M059J (cell line): ENCODE measurements around the genes GAPDH and ENO2.

- RAMPAGE, long total RNA, result no peak
Observed at GRCh38 chr12:6374285-6374819, 1.0 kb downstream of the SCNN1A start.

DNA sequence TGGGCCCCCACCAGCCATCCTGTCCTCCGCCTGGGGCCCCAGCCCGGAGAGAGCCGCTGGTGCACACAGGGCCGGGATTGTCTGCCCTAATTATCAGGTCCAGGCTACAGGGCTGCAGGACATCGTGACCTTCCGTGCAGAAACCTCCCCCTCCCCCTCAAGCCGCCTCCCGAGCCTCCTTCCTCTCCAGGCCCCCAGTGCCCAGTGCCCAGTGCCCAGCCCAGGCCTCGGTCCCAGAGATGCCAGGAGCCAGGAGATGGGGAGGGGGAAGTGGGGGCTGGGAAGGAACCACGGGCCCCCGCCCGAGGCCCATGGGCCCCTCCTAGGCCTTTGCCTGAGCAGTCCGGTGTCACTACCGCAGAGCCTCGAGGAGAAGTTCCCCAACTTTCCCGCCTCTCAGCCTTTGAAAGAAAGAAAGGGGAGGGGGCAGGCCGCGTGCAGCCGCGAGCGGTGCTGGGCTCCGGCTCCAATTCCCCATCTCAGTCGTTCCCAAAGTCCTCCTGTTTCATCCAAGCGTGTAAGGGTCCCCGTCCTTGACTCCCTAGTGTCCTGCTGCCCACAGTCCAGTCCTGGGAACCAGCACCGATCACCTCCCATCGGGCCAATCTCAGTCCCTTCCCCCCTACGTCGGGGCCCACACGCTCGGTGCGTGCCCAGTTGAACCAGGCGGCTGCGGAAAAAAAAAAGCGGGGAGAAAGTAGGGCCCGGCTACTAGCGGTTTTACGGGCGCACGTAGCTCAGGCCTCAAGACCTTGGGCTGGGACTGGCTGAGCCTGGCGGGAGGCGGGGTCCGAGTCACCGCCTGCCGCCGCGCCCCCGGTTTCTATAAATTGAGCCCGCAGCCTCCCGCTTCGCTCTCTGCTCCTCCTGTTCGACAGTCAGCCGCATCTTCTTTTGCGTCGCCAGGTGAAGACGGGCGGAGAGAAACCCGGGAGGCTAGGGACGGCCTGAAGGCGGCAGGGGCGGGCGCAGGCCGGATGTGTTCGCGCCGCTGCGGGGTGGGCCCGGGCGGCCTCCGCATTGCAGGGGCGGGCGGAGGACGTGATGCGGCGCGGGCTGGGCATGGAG, at the start of gene GAPDH:
Gene GAPDH, plus strand, starts transcription at position 854 of the 1,068 bp plus-strand sequence.
- RAMPAGE, long total RNA, result start-site peak on the plus strand centred at position 857 of the sequence, 10 bp wide, 5,669 and 114 reads in 2 replicates

- RAMPAGE, long total RNA, result no peak
Observed at GRCh38 chr12:6536858-6537443, 2.6 kb downstream of the GAPDH start.

DNA sequence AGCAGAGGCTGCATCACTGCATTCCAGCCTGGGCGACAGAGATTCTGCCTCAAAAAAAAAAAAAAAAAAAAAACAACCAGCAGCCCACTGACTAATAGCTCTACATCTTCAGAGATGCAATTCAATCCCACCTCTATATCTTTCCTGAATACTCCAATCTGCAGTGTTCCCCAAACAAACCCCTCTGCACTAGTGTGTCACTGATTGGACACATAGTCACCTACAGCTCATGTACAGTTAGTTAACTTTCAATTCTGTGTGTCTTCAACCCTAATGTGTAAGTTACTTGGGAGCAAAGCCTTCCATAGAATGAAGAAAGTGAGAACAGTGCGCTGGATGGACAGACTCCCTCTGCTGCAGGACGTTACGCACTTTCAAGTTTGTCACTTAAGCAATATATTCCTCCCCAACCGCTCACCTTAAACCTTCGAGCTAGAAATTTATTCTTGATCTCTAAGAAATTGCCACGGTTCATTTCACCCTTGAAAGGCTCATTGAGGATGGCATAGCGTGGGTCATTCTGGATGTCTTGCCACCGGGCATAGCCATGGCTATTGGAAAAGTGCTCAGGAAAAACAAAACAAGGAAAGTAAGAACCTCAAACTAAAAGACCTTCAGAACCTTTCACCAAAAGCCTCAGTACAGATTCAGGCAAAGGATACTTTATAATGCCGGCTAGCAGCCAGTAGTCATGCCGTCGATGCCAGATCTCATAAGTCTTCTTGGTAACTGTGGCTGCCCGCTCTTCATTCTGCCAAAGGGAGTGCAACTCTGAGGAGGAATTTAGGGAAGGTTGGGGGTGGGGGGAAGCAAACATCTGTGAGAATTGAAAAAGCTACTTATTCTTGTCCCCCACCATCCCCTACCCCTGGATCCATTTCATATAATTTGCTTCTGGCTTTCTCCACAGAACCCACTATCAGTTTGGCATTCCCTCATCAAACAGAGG, 9.6 kb upstream of the NOP2 start:
- RAMPAGE, long total RNA, result no peak

- RAMPAGE, long total RNA, result no peak
Observed at GRCh38 chr12:6582457-6583618, 14.7 kb upstream of the NOP2 start.

DNA sequence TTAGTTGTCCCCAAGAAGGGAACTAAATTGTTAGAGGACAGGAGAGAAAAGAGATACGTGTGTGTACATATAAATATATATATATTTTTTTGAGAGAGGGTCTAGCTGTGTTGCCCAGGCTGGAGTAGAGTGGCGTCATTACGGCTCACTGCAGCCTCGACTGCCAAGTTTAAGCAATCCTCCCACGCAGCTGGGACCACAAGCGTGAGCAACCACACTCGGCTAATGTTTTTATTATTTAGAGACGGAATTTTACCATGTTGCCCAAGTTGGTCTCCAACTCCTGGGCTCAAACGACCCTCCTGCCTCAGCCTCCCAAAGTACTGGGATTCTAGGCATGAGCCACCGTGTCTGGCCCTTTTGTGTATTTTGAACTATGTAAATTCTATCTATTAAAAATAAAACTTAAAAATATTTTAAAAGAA, 16.2 kb upstream of the NOP2 start:
- RAMPAGE, long total RNA, result no peak

DNA sequence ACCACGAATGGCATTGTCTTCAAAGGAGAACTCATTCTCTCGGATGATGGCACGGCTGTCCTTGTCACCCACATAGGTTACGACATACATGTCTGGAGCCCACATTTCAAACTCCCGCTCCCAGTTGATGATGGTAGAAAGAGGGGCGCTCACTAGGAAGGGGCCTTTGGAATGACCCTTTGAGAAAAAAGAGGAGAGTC, 13.8 kb downstream of the CHD4 start:
- RAMPAGE, long total RNA, result no peak

DNA sequence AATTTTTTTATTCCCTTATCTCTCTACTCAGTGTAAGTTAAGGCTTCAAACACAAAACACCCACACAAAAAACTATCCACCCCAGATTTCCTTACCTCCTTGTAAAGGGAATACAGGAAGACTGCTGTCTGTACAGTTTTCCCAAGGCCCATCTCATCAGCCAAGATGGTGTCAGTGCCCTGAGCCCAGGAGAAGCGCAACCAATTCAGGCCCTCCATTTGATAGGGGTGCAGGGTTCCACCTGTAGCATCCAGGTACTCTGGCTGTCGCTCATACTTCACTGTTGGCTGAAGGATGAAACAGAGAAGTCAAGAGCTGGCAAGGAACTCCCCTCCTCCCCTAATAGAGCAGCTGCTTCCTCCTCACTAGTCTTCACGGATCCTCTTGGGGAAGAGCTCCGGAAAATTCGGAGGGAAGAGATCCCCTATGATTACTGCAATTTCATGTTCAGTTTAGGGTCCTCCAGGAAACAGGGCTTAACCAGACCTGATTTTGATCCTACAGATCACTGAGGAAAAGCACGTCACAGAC, 12.8 kb downstream of the CHD4 start:
- RAMPAGE, long total RNA, result no peak

DNA sequence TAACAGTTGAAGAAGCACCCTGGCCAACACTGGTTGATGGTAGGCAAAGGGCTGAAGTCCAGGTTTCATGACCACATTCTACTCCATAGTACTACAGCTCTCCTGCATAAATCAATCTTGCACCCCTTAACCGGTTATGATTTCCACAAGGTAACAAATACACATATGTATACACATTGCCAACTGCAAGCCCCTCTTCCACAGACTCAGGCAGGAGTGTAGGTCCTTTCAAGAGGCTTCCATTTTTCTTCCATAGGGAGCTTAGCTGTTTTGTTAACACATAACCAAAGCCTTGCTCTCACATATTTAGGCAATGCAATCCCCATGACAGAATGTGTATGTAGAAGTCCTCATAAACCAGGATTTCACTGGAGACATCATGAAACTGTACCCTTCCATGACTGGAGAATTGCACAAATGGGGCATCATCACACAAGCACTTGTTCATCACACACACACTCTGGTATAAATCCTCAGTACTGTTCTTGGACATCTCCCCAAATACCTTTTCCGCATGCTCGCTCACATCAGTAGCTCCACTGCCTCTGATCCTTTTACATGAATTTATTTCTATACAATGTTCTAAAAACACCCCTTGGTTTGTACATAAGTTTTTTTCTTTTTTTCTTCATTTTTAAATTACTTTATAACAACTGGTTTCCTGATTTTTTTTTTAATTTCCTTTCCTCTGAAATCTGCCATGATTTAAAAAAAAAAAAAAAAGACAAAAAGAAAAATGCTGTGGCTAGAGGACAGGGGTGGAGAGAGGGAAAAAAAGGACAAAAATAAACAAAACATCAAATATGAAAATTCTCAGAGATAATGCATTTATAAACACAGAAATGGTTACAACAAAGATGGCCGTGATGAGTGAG, 3.2 kb upstream of the ING4 start:
- RAMPAGE, long total RNA, result no peak

- RAMPAGE, long total RNA, result no peak
Observed at GRCh38 chr12:6773450-6774527, 1.5 kb downstream of the LAG3 start.

DNA sequence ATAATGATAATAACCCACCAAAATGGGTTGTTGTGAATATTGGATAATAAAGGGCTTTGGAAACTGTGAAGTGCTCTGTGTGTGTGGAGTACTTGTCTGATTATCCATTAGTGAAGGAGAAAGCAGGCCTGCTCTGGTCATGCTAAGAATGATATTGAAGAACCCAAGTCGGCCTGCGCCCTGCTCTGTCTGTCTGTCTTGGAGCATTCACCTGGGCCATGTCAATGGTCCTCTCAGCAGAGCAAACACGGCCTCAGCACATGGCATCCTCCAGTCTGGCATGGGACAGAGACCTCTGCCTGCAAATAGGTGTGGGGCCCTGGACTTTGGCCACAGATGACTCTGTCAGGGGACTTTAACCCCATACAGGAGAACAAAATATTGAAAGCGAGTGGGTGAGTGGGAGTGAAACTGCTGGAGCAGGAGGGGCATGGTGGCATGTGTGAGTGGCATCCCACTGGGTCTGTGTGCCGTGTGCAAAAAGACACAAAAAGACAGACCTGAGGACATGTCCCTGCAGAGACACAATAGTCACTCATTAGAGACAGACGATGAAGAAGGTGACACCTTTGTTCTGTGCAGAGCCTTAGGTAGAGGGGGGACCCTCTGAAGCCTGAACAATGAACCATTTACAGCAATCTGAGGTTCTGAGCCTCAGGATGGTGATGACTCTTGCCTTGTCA, 7.3 kb downstream of the LAG3 start:
- RAMPAGE, long total RNA, result no peak

DNA sequence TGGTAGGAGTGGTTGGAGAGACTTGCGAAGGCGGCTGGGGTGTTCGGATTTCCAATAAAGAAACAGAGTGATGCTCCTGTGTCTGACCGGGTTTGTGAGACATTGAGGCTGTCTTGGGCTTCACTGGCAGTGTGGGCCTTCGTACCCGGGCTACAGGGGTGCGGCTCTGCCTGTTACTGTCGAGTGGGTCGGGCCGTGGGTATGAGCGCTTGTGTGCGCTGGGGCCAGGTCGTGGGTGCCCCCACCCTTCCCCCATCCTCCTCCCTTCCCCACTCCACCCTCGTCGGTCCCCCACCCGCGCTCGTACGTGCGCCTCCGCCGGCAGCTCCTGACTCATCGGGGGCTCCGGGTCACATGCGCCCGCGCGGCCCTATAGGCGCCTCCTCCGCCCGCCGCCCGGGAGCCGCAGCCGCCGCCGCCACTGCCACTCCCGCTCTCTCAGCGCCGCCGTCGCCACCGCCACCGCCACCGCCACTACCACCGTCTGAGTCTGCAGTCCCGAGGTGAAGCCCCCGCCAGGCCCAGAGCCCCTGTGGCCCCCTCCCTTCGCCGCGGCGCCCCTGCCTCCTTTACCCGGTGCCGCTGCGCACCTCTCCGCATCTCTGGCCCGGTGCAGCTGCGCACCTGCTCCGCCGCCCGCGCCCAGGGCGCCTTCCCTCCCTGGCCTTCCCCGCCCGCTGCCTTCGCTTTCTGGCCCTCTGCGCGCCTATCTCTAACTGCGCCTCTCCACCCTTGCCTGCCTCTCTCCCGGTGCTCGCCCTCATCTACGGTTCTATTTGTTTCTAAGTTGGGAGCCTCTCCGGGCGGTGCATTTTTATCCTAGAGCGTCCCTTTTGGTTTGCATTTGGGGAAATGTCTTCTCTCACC, at the start of gene ENO2:
Gene ENO2, plus strand, starts transcription at position 424 of the 867 bp plus-strand sequence.
- RAMPAGE, long total RNA, result no peak

- RAMPAGE, long total RNA, result no peak
Observed at GRCh38 chr12:6921896-6922442, 5.8 kb upstream of the ATN1 start.

DNA sequence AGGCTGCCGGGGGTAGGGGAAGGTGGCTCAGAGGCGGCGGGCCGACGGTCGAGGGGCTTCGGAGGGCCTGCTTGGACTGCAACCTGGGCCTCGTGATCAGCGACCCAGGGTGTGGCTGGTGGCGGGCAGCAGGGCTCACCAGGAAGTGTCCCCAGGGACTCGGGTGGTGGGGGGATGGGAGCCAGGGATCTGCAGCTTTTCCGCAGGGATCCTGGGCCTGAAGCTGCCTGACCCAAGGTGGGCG, 7.1 kb downstream of the PHB2 start:
- RAMPAGE, long total RNA, result no peak

- RAMPAGE, long total RNA, result no peak
Observed at GRCh38 chr12:6995584-6996522, 22.4 kb downstream of the LPCAT3 start.

DNA sequence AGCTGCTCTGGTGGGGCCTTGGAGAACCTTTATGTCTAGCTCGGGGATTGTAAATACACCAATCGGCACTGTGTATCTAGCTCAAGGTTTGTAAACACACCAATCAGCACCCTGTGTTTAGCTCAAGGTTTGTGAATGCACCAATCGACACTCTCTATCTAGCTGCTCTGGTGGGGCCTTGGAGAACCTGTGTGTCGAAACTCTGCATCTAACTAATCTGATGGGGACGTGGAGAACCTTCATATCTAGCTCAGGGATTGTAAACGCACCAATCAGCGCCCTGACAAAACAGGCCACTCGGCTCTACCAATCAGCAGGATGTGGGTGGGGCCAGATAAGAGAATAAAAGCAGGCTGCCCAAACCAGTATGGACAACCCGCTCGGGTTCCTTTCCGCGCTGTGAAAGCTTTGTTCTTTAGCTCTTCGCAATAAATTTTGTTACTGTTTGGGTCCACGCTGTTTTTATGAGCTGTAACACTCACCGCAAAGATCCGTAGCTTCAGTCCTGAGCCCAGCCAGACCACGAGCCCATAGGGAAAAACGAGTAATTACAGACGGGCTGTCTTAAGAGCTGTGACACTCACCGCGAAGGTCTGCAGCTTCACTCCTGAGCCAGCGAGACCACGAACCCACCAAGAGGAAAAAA, 19.8 kb upstream of the LPCAT3 start:
- RAMPAGE, long total RNA, result no peak

DNA sequence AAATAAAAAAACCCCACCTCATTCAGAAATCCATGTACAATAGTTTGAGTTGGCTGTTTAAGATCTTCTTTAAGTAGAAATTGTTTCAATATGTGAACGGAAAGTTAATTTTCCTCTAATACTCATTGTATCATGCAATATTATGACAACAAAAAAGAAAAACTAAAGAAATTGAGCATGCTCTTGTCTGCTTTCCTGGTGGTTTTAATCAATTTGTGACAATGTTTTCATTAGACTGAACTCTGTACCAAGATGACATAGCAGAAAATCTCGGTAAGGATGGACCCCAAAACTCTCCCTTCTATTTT, 11.1 kb downstream of the C1S start:
- RAMPAGE, long total RNA, result no peak

- RAMPAGE, long total RNA, result no peak
Observed at GRCh38 chr12:7071943-7072529, 11.5 kb downstream of the C1S start.

GRCh38 chr12:7090009-7090692, 2.1 kb downstream of the C1R start:
- RAMPAGE, long total RNA, result no peak

GRCh38 chr12:7122275-7123510, 6.0 kb downstream of the RBP5 start:
- RAMPAGE, long total RNA, result no peak